ENCODE measurements around the gene ASB15.

DNA sequence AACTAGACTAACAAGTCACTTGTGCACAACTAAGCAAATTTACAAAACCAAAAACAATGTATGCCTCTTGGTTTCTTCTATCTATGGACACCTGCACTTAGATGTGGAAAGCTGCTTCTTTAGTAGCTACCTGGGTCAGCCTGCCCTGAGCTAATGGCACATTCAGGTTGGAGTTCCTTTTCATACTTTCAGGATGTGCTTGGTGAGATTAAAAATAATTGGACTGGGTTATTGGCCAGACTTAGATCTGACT is 2.4 kb downstream of the CAV1 start:
- PRO-cap, 2 experiments = no peak in any of the 2 experiments

GRCh38 chr7:116576794-116577339 is 52.0 kb downstream of the CAV1 start:
- PRO-cap, 2 experiments = no peak in any of the 2 experiments

GRCh38 chr7:116630311-116630622 is 41.7 kb upstream of the MET start:
- PRO-cap, 2 experiments = no peak in any of the 2 experiments

- PRO-cap, 2 experiments = no peak in any of the 2 experiments
These were observed 1.1 kb downstream of the MET start for GRCh38 chr7:116673033-116673598.

DNA sequence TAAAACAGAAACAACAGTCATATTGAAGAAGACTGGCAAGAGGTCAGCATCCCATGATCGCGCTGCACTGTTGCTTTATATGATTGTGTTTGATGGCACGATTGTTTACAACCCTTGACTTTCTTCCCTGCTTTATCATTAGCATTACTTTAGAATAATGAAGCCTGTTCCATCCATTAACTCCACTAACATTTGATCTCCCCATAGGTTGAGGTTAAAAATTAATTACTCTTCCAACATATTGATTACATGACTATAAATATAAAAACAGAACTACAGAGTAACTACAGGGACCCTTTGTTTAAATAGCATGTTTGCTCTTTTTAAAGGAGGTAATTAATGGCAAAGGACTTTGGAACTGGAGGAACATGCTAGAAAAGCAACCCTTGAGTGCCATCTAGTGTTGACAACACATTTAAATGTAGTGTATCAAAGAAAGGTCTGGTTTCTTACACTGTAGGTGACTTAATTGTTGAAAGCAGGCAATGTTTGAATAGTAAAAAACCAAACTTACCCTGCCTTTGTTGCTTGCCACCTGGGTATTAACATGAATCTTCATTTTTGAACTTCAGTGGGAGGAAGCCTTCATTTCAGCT is 52.8 kb upstream of the CAPZA2 start:
- PRO-cap, 2 experiments = no peak in any of the 2 experiments

DNA sequence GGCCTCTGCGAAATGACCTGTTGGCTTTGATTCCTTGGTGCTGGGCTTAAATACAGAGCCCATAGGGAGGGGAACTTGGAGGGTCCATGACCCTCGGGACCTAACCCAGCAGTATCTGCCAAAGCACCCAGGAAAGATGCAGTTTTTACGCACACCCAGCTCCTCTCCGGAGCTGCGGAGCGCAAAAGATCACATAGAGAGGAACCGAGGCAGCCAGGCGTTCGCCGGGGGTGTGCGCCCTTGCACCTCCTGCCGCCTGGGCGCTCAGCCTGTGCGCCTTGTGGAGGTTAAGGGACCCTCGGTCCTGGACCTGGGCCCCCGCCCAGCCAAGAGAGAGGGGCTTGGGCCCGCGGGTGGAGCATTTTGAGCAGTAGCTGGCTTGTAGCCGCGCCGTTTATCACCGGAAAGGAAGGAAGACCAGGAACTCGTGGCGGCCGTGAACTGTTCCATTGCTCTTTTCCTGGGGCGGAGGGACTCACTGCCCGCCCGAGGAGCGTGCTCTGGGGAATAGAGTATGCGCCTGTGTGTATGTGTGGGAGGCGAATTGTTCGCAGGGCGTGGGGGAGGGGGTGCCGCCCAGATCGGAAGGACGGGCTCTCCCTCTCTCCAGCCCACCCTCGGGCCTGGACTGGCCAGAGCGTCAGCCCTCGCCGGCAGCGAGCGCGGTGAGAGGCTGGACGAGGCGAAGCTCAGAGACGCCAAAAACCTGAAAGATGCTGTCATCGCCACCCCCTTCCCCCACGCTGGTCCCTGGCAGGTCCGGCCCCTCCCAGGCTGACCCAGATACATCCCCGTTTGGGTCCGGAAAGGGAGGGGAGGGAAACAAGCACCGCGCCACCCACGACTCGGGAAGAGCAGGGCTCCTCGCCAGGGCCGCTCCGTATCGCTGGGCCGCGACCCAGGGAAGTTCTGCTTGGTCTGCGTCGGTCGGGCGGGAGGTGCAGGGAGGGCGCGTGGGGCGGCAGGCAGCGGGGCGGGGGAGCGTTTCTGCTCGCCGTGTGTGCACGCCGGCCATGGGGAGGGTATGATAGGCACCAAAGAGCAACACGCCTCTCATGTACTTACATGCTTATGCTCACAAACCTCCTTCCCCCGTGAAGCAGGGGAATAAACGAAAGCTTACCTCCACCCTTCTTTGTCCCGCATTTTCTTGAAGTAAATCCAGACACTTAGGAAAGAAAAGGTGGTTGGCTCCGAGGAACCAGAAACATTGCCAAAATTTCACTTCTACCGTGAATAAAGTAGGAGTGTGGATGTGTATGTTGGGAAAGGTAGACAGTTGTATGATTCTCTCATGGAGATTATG is 1.3 kb upstream of the WNT2 start:
- PRO-cap, 2 experiments = no peak in any of the 2 experiments

DNA sequence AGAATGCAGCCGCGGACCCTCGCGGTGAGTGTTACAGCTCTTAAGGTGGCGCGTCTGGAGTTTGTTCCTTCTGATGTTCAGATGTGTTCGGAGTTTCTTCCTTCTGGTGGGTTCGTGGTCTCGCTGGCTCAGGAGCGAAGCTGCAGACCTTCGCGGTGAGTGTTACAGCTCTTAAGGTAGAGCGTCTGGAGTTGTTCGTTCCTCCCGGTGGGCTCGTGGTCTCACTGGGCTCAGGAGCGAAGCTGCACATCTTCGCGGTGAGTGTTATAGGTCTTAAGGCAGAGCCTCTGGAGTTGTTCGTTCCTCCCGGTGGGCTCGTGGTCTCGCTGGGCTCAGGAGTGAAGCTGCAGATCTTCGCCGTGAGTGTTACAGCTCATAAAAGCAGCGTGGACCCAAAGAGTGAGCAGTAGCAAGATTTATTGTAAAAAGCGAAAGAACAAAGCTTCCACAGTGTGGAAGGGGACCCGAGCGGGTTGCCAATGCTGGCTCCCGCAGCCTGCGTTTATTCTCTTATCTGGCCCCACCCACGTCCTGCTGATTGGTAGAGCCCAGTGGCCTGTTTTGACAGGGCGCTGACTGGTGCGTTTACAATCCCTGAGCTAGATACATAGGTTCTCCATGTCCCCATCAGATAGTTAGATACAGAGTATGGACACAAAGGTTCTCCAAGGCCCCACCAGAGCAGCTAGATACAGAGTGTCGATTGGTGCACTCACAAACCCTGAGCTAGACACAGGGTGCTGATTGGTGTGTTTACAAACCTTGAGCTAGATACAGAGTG is 322.4 kb upstream of the KCND2 start:
- PRO-cap, 2 experiments = no peak in any of the 2 experiments

GRCh38 chr7:120988171-120988409 is 421 bp upstream of the CPED1 start:
- PRO-cap, 2 experiments = no peak in any of the 2 experiments

DNA sequence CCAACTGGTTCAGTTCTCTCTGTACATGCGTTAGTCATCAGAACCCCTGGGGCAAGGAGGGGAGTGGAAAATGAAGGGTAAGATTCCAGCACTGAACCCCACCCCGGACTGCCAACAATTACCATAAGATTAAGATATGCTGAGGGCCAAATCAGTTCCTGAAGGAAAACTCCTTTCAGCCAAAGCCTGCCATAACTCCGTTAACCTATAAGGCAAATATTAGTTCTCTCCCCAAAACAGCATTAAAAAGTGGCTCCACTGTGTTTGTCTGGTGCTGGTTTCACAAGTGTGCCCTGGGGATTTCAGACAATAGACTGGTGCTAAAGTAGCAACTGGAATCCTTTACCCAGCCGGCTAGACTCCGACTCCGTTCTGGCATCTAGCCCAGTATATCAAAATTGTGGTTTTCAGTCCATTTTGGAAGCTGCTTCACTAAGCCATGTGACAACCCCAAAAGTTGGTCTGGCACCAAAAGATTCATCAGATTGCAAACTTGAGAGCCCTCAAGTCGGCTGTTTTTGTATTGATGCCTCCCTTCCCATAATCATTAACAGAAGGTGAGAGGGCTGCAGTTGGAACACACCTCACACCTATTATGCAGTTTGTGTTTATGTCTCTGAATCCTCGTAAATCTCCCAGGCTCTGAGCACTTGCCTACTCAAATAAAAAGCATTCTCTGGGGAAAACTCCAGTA is 15.1 kb upstream of the WNT16 start:
- PRO-cap, 2 experiments = no peak in any of the 2 experiments

GRCh38 chr7:121530738-121531214 is 134.7 kb upstream of the FAM3C start:
- PRO-cap, 2 experiments = no peak in any of the 2 experiments

DNA sequence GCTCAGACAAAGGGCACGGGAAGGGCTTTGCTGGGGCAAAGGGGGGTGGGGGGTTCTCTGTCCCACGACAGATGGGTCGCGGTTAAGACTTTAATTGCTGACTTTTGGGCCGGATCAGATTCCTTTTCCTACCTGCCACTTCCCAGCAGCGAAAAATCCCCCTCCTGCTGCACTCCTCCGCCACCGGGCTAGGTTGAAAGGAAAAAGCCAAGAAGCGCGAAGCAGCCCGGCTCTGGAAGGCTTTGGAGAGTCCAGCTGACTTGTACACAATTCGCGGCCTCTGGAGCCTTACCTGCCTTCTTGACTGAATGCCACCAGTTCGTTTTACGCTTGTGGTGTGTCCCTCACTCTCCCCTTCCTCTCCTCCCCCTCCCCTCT is 2.6 kb upstream of the FEZF1 start:
- PRO-cap, 2 experiments = no peak in any of the 2 experiments

- PRO-cap, 2 experiments = no peak in any of the 2 experiments
These were observed 103.1 kb downstream of the IQUB start for GRCh38 chr7:123431307-123431598.

DNA sequence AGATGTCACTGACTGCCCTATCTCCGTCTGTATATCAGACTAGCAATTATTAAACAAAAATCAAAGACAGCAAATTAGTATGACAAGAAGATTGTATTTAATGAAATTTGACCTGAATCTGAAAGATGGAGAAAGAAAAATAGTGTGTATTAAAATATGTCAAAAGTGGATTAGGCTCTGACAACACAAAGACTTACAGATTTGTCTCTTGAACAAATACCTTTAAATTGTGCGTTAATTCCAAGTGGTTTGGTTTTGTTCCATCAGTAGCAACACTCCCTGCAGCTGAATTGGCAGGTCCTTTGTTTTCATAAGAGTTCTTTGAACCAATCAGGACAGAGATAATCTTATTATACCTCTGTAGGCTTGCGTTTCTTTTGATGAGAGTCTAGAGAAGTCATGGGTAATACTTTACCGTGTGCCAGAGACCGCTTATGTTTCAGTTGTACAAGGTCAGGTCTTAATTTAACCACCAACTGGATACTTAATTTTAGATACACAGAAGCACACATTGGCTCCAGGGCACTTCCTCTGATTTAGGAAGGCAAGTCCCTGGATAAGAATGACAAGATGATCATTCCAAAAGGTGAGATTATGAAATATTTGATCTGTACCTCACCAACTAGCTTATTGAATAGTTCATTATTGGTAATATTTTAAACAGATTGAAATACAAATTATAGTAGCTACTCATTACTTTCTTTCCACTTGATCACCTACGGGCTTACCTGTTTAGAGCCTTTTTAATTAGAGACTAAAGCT is at the start of gene ASB15:
TSS of gene ASB15 (plus strand) at position 493 of the 762 bp plus-strand sequence.
- PRO-cap, 2 experiments = no peak in any of the 2 experiments

DNA sequence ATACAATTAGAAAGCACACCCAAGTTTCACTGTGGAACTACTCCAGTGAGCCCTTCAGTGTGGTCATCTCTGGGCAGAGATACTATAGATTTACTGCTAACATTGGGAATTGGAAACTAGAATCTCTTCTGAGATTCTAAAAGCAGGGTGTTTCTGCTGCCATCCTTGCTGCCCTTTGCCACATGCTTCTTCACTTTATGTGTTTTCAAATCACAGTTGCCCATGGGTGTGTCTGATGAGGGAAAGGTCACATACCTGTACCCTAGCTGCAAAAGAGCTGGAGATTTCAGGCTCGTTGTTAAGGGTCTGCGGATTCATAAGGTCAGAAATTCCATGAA is 5.6 kb upstream of the WASL start:
- PRO-cap, 2 experiments = no peak in any of the 2 experiments

DNA sequence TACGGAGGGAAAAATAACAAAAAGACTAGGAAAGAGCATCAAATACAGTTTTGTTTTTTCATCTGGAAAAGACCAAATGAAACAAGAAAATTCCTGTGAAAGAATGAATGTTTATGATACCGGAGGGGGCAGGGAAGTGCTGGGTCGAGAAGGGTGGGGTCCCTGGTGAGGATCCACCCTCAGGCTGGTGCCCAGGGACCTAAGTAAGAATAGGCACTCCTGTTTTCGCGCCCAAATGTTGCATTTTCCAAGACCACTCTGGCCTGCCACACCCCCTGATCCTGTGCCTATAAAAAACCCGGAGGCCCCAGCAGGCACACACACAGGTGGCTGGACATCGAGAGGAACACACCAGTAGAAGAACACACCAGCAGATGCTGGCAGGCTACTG is 633.8 kb upstream of the POT1 start:
- PRO-cap, 2 experiments = no peak in any of the 2 experiments

DNA sequence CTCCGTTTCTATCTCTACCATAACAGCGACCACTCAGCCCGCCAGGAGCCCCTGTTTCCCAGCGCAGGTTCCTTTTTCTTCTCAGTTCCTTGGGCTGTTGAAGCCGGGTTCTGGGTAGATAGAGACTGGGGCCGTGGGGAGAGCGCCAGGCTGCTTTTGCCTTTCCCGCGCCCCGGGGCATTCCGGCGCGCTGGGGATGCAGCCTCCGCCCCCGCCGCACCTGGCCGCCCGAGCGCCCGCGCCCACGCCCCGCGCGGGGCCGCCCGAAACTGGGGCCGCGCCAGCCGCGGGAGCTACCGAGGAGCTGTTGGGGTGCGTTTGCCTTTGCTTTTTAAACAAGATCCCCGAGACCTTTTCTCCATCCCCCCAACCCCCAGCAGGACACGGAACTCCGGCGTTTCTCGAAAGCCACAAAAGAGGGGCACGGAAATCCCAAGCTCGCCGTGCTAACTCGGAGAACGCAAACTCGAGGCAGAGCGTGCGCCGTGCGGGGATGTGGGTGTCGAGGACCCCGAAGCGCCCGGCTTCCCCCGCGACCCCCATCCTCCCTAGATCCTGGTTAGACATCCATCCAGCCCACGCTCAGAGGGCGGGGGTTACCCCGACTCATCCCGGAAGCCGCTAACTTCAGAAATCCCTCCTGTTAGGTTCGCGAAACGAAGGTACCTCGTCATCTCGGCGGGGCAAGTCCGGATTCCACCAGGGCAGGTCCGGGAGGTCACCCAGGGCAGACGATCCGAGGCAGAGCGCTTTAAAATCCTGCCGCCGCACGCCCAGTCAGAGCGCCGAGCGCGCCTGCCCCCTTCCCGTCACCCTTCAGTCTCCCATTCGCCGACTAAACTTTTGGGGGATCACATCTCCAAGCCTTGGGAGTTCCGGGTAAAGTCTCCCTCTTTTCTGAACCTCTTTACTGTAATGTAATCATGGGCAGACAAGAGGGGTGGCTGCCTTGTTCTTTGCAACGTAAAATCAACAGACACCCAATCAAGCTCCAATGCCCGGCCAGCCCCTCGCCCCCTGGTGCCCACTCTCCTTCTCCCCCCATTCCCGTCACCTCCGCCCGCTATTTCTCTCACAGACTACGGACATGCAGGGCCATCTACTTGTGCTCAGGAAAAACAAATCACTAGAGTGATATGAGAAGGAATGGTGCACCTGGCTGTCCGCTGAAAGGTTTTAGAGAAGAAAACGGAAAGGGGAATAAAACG is 874 bp downstream of the GRM8 start:
- PRO-cap, 2 experiments = no peak in any of the 2 experiments

DNA sequence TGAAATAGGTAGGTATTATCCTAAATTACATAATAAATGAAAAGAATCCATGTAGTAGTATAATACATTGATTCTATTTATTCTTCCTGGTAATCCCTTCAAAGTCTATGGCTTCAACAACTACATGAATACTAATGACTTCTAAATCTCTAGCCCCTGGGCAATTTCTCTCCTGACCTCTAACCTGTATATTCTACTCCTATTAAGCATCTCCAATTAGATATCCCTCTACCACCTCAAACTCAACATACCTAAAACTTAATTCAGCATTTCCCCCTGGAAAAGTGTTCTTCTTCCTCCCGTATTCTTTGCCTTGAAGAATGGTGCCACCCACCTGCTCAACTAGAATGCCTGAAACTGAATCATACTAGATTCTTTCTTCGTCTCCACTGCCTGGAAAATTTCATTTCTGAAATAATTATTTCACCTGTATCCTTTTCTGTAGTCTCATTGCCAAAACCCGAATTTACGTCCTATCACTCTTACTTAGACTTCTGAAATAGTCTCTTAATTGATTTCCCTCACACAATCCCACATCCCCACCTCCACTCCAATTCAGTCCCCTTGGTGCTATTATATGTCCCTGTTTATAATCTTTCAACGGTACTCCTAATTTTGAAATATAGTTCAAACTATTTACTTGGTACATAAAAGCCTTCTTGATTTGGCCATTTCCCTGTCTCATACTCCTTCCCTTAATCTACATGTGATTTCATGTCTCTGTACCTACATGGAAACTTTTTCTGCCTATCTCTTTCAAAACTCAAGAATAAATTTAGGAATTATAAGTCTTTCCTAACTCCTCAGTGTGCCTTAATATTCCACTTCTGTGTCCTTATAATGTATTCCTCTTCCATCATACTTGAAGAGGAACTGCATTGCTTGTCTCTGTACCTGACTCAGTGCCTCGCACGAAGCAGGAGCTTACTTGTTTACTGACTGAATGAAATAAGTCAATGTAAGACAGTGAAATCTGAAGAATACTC is 34.3 kb downstream of the ZNF800 start:
- PRO-cap, 2 experiments = no peak in any of the 2 experiments

GRCh38 chr7:127374577-127375072 is 17.9 kb downstream of the ZNF800 start:
- PRO-cap, 2 experiments = no peak in any of the 2 experiments

DNA sequence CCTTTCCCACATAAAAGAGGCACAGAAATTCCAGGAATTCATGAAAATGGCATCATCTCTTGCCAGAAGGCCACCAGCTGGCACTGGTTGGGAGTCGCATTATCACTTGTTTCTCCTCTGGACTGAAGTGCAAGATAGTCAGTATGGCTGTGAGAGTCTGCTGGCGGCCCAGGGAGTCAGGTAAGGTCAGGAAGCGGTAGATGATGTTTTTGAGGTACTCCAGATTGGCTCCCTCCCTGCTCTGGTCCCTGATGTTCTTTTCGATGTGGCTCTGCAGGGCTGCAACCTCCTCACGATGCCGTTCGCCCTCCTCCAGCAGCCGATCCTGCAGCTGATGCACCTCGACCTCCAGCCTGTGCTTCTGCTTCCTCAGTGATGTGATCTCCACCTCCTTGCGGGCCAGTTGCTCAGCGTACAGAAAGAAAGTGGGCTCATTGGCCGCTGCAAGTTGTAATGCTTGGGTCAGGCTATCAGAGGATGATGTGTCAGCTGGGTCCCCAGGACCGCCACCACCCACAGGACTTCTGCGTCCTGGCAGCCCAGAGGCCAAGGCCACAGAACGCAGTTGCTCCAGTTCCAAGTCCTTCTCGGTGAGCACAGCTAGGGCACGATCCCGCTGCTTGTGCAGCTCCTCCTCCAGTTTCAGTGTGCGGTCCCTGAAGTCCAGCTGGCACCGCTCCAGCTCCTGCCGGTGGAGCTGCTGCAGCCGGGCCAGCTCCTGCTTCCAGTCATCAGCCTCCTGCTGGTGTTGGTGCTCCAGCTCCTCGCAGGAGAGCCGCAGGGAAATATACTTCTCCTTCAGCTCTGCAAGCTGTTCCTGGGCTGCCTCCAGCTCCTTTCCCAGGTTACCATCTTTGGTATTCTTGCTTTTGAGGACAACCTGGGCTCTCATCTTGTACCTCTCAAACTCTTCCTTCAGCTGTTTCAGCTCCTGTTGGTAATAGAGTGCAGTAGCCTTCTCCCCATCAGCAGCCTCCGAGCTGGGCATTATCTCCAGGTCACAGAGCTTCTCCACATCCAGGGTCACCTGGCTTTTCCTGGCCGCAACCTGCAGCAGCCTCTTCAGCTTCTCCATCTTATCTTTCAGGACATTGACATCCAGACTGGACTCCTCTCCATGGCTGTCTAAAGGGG is 3.1 kb downstream of the GCC1 start:
- PRO-cap, 2 experiments = no peak in any of the 2 experiments

DNA sequence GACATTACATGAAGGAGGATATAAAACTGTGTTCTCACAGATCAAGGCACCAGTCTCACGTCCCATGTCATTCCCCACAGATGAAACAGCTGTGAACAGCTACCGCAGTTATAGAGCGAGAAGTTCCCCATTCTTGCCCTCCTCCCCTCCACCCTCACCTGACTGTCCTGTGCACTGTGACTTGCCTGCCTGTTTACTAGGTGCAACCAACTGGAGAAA is 141.6 kb downstream of the SND1 start:
- PRO-cap, 2 experiments = no peak in any of the 2 experiments

Measured in helper T cell (primary cell).